ENCODE data around the gene CALU.

- PRO-cap, result no peak
- CAGE, long polyA plus RNA, result no peak
These were observed 113.4 kb downstream of the LRRC4 start for GRCh38 chr7:127917662-127918456.

DNA sequence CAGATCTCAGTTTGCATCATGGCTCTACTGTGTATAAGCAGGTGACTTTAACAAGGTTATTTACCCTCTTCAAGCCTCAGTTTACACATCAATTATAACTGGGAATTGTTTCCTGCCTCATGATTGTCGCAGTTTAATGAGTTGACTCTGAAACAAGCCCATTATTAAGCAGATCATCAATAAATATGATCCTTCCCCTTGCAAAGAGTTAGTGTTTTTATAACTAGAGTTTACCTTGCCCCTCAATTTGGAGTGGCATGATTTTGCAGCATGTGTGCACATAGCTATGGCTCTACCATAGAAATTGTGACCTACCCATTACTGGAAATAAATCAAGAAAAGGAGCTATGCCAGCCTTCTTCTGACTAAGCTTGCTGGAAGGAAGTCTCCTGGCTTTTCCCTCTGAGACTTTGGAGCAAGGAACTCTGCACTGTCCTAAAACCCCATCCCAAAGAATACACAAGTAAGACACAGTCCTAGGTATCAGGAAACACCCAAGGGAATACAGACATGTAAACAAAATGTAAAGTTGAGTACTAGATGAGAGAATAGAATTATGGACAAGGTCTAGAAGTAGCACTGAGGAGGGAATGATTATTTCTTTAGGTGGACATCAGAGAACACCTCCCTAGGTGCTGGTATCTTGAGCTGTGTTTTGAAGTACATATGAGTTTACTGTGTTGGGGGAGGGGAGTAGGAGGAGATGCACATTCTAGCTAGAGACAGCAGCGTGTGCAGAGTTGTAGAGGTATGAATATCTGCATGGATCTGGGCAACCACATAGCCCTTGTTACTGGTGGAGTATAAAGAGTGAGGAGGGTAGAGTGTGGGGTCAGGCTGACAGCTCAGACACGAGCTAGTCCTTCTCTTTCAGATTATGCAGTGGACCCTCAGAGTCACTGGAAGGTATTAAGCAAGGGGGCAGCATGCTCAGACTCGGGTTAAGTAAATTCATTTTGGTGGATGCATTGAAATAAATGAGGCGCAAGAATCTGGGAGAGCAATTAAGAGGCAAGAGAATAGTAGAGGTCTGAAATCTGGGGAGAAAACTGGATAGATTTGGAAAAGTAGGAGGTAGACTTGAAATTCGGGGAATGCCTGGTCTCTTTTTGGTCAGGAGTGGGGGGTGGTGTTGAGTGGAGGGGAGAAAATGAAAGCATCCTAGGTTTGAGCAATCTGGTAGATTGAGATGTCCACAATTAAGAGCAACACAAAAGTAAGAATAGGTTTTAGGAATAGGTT is 97.3 kb downstream of the LRRC4 start:
- PRO-cap, result no peak
- CAGE, long polyA plus RNA, result no peak

- PRO-cap, result no peak
- CAGE, long polyA plus RNA, result no peak
These were observed 35.3 kb downstream of the LRRC4 start for GRCh38 chr7:127995917-127996364.

DNA sequence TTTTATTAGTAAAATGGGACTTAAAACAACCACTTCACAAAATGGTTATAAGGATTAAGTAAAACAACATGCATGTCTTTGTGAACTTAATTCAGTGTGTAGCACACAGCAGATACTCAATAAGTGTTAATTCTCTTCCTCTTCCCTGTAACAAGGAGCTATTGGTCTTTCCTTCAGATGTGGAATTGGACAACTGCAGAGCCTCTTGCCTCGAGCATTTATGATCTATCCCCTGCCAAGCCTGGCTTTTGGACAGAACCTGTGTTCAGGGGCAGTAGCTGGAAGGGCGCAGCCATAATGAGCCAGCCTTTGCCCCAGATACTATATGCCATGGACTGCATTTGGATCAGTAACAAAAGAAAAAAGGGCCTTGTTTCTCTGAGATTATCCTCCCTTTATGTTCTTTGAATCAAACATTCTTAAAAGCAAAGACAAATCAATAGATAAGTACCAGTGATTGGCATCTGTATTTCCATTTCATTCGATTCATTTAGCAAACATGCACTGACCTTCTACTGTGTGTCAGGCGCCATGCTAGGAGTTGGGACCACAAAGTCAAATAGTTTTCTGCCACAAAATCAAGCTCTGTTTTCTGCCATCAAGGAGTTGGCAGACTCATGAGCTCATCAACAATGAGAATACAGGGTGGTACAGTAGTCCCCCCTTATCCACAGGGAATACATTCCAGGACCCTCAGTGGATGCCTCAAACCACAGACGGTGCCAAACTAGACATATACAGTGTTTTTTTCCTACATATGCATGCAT is 25.0 kb upstream of the LRRC4 start:
- PRO-cap, result no peak
- CAGE, long polyA plus RNA, result no peak

DNA sequence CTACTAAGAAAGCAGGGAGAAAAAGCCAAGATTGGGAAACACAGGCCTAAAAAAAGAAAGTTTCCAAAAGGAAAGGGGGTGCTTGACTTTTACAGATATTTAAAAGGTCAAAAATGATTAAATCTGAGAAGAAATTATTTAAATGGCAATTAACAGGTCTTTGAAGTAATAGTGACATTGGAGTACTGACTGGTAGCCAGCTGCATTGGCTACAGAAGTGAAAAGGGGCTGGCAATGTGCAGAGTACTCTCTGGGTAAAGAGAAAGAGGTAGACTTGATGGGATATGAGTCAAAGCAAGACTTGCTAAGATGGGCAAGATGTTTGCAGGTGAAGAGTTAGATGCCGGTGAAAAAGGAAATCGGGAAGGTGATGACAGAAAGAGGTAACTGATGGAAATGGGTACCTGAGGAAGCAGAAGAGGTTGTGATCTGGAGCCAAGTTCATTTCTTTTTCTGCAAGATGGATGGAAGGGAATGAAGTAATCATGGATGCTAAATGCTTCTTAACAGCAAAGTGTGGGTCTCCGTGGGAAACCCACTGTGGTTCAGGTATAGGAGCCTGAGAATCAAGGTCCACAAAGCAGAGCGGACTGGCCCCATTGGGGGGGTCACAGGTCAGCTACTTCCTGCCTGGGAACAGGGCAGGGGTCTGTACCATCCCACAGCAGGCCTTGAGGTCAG is 33.7 kb upstream of the LRRC4 start:
- PRO-cap, result no peak
- CAGE, long polyA plus RNA, result no peak

- PRO-cap, result no peak
- CAGE, long polyA plus RNA, result no peak
These were observed 77.0 kb upstream of the LEP start for GRCh38 chr7:128164015-128164610.

DNA sequence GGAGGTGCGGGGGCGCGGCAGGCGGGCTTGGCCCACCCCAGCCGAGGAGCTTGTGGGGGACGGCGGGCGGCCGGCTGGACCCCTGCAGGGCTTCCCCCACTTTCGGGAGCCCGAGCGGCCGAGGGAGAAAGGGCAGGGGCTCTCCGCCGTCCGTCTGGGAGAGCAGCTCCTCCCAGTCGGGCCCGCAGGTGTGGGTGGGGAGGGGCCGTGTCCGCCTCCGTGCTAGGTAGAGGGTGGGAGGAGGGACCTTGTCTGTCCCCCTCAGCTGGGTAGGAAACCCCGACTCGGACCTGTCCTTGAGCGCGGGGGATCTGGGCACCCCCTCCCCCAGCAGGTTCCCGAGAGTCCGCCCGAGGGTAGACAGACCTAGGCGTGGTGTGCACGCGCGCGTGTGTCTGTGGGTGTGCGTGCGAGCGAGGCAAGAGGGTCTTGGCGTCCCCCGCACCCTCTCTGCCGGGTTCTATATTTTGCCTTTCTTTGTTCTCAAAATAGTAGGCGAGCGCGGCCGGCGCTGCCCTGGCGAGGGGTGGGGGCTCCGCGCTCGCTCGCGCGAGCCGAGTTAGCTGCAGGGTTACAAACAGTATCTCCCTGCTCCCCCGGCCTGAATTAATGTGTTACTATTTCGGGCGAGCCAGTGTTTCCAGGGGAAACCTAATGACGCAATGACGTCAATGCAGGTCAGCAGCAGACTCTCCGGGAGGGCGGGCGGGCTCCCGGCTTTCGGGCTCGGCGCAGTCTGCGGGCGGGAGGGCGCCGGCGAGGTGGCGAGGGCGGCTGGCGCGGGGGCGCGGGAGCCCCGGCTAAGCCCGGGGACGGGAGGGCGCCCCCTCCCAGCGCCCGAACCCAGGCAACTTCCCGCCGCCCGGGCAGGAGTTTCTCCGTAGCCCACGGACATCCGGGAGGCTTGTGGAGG is 73.9 kb upstream of the LEP start:
- PRO-cap, result no peak
- CAGE, long polyA plus RNA, result no peak

GRCh38 chr7:128264527-128264993 is 23.5 kb downstream of the LEP start:
- PRO-cap, result no peak
- CAGE, long polyA plus RNA, result no peak

DNA sequence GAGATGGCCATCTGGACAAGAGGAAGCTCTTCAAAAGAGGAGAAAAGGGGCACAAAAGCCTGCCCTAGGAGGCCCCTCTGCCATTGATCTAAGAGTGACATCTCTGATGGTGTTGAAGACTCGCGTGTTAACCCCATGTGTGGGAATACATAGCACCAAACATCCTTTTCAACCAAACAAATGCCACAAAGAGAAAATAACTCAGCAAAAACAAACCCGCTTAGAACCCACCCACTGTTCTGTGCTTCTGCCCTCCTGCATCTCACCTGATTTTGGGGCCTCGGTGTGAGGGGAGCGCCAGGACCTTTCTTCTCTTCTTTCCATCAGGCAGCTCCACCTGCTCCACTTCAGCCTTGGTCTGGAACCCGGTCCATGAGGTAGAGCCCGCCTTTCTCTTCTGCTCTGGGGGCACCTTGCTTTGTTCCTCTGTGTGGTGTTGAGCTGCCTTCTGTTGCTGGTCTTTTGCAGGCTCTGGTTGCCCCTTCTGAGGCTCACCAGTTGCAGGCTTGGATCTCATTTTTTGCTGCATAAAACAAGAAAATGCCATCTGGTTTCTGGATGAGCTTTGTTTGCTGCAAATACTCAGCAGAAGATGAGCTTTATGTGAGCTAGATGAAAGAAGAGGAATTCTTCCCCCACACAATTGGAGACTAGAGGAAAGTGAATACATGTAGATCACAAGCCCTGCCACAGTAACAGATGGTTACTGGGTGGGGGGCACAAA is 29.0 kb downstream of the RBM28 start:
- PRO-cap, result no peak
- CAGE, long polyA plus RNA, result no peak

DNA sequence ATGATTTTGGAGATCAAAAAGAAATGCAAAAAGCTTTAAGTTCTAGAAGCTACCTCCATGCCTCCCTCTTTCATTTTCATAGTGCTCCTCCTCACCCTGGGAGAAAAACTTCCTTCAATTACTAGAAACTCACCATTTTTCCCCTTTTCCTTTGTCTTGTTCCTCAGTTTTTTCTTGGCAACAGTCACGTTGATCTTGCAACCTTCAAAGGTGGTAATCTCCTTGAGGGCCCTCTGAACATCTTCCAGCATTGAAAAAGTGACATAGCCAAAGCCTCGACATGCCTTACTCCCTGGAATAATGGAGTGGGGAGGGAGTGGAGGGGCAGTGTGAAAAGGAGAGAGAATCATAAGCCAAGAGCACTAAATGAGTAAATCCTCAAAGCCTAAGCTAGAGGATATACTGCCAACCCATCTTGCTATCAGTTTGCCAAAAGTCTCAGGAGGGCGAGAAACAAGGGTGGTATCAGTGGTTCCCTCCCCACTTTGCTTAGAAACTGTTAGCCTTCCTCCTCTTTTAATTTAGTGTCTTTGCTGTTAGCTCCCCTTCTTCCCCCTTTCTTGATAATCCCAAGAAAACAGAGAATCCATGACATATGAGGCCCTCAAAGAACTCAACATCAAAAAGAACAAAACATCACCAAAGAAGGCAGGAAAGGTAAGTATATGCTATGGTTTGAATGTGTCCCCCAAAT is 4.1 kb downstream of the RBM28 start:
- PRO-cap, result no peak
- CAGE, long polyA plus RNA, result no peak

DNA sequence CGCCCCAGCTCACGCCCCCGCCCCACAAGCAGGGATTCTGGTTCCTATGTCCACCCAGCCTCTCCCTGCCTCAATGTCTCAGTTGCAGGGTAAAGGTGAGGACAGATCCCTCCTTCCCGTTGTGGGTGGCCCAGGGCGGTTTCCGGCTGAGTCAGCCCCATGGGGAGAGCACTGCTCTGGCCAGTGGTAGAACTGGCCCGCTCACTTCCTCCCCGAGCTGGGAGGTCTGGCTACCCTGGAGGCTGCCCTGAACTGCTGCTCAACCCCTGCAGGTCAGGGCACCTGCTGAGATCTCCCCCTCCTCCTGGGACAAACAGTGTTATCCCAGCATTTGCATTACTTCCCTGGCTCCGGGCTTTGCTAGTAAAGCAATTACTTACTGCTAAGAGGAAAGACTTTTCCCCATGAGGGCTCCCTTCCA is 21.4 kb upstream of the IMPDH1 start:
- PRO-cap, result no peak
- CAGE, long polyA plus RNA, result no peak

GRCh38 chr7:128437676-128438108 is 18.0 kb upstream of the HILPDA start:
- PRO-cap, result no peak
- CAGE, long polyA plus RNA, result no peak

GRCh38 chr7:128530276-128531287 is 54.0 kb downstream of the METTL2B start:
- PRO-cap, result bidirectional peak, plus-strand start at chr7:128530614, minus-strand start at chr7:128530440; unidirectional peak, plus-strand start at chr7:128530964; bidirectional peak, plus-strand start at chr7:128531346, minus-strand start at chr7:128531081
- CAGE, long polyA plus RNA, result no peak

- PRO-cap, result no peak
- CAGE, long polyA plus RNA, result no peak
These were observed 92.3 kb upstream of the GARIN1A start for GRCh38 chr7:128579668-128580280.

DNA sequence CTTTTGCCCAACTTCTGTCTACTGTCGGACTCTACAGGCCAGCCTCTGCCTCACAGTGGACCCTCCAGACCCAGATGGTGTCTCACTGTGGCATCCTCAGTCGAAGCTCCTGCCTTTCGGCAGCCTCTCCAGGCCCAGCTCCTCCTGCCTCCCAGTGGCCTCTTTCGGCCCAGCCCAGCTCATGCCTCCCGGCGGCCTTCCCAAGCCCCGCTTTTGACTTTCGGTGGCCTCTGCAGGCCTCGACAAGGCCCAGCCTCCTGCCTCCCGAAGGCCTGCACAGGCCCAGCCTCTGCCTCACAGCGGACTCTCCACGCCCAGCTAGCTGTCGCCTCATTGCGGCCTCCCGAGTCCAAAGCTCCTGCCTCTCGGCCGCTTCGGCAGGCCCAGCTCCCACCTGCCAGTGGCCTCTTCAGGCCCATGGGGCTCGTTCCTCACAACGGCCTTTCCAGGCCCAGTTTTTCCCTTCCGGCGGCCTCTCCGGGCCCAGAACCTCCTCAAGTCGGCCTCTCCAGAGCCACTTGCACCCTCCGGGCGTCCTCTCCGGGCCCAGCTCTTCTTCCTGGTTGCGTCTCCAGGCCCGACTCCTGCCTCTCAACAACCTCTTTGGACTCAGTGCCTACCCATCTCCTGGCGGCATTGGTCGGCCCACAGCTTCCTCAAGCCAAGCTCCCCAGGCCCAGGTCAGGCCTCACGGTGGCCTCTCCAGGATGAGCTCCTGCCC is 19.5 kb upstream of the GARIN1A start:
- PRO-cap, result no peak
- CAGE, long polyA plus RNA, result no peak

DNA sequence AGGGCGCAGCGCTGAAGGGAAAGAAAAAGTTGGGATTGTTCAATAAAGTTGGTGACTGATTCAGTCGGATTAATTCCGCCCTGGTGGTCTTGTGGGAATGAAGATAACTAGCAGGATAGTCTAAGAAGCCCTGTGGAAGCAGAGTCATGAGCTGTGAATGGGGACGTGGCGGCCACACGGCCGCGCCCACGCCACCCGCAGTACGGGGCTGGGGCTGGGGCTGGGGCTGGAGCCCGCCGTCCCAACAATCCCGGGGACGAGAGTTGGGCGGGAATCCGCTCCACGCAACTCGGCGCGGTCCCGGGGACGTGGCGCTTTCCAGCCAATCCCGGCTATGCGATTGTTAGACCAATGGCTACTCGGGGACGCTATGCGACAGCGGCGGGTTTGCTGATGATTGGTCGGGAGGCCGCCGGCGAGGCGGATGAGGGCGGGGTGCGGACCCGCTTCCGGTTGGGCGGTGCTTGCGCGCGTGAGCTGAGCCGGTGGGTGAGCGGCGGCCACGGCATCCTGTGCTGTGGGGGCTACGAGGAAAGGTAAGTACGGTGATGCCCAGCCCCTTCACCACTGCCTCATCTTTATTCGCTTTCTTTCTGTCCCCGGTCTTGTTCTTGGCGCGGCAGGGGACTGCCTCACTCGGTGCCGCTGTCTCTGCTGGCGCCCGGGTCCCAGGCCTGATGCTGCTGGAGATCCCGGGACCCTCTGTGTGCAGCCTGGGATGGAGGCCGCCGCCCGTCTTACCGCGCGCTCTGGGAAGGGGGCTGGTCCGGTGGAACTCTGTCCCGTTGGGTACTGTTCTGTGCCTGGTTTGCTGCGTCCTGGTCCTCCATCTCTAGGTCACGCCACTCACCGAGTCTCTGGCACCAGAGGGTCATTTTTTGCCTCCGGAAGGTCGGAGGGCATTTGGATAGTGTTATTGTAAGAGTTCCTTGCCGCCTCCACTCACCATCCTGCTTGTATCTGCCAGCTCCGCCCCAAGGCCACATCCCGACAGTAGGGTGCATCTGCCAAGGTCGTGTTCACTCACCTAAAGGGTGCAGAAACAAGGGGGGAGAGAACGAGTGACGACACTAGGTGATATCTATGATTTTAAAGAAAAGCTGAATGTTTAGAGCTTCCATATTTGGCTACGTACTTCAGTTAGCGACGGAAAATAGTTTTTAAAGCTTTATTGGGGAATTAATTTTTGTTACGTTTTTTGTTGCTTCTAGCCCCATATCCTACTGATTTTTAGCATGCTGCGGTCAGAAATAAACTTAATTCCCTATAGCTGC is at the start of gene CALU:
TSS of gene CALU (plus strand) at position 463 of the 1,274 bp plus-strand sequence.
- PRO-cap, result bidirectional peak, plus-strand start at position 508 of the sequence, minus-strand start at position 318 of the sequence; bidirectional peak, plus-strand start at position 1,037 of the sequence, minus-strand start at position 1,036 of the sequence
- CAGE, long polyA plus RNA, result no peak

DNA sequence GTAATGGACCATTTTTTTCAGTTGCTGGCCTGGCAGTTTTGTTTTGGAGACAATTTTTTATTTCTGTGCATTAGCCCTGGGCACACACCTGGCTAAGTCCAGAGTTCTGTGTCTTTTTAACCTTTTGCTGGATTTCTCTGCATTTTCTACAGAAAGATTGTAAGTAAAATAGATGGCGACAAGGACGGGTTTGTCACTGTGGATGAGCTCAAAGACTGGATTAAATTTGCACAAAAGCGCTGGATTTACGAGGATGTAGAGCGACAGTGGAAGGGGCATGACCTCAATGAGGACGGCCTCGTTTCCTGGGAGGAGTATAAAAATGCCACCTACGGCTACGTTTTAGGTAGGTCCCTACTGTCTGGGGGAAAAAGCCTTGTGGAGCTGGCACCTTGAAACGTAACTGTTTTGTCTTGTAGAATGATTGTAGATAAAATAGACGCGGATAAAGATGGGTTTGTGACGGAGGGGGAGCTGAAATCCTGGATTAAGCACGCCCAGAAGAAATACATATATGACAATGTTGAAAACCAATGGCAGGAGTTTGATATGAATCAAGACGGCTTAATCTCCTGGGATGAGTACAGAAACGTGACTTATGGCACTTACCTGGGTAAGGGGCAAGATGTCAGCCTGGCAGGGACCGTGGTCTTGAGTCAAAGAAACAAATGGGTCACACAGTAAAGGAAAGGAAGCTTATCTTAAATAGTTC is 15.1 kb downstream of the CALU start:
- PRO-cap, result no peak
- CAGE, long polyA plus RNA, result no peak

DNA sequence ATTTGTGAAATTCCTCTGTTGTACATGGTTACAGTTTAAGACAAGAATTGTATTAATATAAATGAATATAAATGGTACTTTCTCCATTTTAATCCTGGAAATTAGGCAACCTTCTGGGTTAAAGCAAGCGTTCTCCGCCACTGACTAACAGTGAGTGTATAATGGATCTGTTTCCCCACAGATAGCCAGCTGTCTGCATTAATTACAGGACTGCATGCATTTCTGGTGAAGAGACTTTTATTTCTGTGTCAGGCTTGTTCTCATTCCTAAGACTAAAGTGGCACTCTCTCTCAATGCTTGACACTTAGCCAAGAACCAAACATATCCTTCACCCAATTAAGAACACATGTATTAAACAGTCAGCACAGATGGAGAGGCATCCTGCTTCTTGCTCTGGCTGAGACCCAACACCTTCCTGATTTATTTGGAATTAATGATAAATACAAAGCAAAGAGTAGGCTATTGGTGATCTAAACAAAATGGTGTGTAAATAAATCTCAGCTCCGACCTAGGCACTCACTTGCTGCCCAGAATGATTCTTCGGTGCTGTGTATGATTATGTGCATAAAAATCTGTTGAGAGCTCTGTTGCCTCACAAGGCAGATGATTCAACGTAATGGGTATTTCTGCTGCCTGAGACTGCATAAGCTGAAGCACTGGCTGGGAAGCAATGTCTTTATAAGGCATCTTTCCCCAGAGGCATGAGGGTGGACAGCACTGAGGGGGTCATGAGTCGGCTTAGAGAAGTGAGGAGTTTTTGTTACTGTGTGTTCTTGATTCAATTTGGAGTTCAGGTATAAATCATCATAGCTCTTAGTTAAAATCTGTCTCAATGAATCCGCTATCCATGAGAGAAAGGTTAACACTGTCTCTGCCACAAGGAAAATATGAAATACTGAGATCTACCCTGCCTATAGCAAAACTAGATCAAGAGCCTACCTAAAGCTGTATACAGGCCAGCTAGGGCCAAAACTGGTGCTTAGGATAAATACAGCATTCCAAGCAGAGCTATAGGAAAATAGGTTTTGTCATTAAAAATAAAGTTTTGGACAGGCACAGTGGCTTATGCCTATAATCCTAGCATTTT is 16.9 kb downstream of the CALU start:
- PRO-cap, result no peak
- CAGE, long polyA plus RNA, result no peak

DNA sequence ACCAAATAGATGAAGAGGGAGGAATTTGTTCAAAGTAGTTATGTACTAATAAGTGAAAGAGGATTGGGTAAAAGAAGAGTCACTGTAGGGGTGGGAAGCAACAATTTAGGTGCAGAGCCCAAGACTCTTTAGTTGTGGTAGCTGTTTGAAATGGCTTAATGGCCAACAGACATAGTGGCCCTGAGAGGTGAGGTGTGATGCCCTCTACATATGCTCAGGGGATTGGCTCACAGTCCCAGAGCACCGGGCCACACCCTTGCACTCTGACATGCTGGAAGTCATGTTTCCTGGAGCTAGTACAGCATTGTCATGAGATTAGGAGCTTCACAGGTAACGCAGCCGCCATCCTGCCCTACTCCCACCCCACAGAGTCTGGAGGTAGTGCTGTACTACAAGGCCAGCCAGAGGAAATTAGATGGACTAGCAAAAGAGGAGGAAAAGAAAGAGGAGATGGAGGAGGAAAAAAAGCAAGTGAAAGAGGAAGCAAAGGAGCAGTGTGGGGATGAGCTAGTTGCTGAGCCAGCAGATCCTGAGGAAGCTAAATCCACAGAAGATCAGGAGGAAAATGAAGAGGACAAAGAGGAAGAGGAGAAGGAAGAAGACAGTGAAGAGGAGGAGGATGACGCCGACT is 14.8 kb upstream of the FLNC start:
- PRO-cap, result no peak
- CAGE, long polyA plus RNA, result no peak

GRCh38 chr7:128863386-128863532 is 603 bp downstream of the ATP6V1F start:
- PRO-cap, result no peak
- CAGE, long polyA plus RNA, result no peak

Measured in B cell (primary cell).